GM12892 (cell line): ENCODE measurements around a stretch of chr6.

DNA sequence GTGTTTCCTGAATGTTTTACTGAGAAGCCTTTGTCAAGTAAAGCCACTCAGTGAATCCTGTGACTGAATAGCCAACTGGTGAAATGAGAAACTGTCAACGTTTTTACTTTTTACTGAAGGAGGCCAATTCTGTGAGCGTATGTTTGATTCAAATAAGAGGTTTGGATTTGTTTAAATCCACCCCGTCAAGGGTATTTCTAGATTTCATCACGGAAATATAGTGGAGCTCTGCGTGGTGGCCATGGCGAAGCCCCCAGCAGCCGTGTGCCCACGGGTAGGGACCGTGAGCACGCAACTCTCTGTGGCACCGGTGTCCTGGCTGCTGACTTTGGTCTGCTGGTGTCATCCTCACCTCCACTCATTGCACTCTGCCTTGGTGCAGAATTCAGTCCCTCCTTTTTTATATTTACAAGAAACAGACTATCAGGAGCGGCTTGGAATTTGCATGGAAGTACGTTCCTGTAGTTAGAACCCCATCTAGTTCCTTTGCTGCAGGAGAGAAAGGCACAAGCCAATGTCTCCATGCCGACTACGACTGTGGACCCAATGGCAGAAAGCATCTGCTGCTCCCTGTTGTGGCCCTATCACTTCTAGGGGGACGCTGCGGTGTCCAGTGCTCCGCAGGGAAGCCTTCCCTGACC, 159.8 kb downstream of the DTNBP1 start:
- RRBS: no CpG with 5 or more reads among the region's 18 CpGs

GRCh38 chr6:15510601-15511430, 152.0 kb downstream of the DTNBP1 start:
- RRBS: no CpG with 5 or more reads among the region's 19 CpGs

GRCh38 chr6:15887268-15887893, 224.6 kb upstream of the DTNBP1 start:
- RRBS: no CpG with 5 or more reads among the region's 8 CpGs

GRCh38 chr6:15949383-15949818, 179.5 kb upstream of the MYLIP start:
- RRBS: no CpG with 5 or more reads among the region's 6 CpGs

GRCh38 chr6:15961354-15961699, 167.6 kb upstream of the MYLIP start:
- RRBS: no CpG with 5 or more reads among the region's 3 CpGs

DNA sequence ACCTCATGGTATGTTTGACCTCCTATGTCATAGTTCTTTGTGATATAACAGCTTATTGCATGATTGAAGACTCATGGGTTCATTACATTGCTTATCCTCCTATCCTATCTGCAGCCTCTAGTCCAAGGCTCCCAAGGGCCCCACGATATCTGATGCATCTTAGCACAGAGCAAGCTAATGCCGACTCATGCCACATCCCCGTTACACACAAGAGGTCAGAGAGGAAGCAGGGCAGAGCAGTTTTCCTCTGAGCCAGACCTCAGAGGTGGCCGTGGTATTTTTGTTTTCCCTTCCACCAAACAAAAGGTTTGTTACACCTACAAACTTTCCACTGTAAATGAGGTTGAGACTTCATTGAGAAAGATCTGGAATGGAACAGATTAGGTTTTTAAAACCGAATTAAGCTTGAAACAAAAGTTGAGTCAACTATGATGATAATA, 134.0 kb upstream of the MYLIP start:
- RRBS: no CpG with 5 or more reads among the region's 5 CpGs

DNA sequence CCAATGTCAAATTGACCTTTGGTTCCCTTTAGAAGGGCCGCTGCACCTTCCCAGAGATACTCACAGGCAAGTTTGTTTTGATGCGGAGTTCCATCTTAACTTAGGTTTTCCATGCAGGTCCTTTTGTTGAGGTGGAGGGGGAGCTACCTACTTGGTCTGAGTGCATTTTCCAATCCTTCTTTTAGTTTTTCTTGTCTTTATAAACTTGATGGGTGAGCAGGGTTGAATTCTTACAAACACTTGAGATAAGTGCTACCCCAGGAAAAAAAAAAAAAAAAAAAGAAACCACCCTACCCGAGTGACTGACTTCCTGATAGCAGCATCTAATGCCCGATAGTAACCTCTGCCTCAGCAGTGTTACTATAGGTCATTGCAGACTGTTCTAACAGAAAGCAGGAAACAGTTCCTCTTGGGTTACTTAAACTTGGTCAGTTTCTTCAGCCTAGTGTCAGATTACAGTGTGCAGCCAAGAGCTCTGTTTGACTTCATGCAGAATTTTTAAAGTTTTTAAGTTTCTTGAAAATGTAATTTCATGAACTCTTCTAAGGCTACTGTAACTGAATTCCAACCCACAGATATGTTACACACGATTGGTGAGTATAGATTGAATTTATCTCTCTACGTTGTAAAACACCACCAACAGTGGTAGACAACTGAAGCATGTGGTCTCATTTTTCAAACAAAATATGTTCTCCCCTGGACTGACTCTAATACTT, 2.0 kb downstream of the MYLIP start:
- RRBS: no CpG with 5 or more reads among the region's 6 CpGs

GRCh38 chr6:16416660-16417079, 178.3 kb downstream of the GMPR start:
- RRBS: no CpG with 5 or more reads among the region's 6 CpGs

- RRBS: no CpG with 5 or more reads among the region's 1 CpG
These were observed 235.6 kb downstream of the GMPR start for GRCh38 chr6:16473836-16474528.

DNA sequence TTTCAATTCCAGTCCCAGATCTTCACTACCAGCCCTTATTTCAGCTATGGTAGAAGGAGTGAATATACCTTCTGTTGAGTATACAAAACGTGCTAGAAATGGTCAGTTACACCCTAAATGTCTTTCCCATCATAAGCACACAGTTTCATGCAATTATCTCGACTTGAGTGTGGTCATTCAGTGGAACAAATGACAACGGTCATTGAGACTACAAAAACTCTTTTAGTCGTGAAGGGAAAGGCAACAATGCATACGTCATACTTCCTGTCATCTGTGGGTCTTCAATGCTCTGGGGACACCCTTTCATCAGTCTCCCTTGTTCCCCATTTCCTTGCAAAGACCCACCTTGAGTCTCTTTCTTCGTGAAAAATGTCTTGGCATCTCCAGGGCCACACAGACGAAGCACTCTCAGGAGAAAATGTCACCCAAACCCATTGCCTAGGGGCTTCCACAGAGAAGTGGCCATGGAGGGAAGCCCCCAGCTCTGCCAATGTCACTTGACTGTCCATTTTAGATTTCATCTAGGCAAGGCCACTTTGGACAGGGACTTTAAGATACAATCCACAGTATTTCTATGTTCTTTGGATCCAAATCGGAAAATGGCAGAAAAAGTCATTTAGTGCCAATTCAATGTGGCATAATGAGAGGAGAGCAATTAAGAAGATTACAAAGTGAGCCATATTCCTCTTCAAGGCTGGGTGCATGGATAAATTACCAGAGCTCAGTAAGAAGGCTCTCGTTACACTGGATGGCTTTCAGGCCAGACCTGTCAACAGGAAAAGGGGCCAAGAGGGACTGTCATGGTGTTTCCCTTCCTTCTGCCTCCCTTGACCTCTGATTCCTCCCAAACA, 238.6 kb downstream of the GMPR start:
- RRBS: no CpG with 5 or more reads among the region's 9 CpGs

- RRBS: no CpG with 5 or more reads among the region's 5 CpGs
These were observed 220.3 kb downstream of the ATXN1 start for GRCh38 chr6:16540921-16541315.

- RRBS: no CpG with 5 or more reads among the region's 8 CpGs
These were observed 185.9 kb downstream of the ATXN1 start for GRCh38 chr6:16575200-16575871.

GRCh38 chr6:16689176-16690004, 71.9 kb downstream of the ATXN1 start:
- RRBS: no CpG with 5 or more reads among the region's 5 CpGs

- RRBS: no CpG with 5 or more reads among the region's 10 CpGs
These were observed 49.1 kb downstream of the ATXN1 start for GRCh38 chr6:16712101-16712691.

GRCh38 chr6:16765839-16766701, 4.8 kb upstream of the ATXN1 start:
- RRBS: no CpG with 5 or more reads among the region's 3 CpGs

DNA sequence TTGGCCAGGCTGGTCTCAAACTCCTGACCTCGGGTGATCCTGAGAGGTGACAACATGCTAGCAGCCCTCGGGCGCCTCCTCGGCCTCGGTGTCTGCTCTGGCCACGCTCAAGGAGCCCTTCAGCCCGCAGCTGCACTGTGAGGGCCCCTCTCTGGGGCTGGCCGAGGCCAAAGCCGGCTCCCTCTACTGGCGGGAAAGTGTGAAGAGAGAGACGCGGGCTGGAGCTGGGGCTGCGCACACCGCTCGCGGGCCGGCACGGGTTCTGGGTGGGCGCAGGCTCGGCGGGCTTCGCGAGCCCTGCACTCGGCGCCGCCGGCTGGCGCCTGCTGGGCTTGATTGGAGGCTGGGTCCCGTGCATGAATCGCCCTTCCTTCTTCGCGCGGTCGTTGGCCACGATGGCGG, 80.8 kb upstream of the RBM24 start:
- RRBS: 85% methylated on average over 13 of the region's 36 CpGs

DNA sequence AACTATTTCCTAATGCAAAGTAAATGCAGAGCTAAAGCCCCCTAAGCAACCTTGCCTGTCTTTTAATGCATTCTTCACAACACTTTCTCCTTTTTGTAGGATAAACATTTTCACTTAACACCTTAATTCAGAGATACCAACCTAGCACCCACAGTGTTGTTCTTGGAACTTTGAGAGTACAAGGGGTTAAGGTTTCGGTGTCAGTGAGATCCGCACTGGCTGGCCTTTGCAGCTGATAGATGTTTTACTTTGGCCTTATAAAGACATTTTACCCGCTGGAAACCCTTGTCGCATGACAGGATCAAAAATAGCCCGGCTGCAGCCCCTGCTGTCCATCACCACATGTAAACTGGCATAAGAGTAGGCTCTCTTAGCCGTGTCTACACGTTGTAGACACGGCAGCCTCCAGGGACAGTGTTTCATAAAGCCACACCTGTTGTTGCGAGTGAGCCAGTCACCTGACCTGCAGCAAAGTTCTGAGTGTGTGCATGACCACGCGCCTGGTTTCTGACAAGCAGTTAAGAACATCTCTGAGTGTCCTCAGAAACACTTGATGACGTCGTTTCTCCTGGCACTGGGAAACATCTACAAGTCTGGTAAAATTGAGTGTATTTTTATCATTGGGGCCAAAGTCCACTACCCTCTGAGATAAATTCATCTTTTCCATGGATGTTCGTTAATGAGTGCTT, 8.5 kb downstream of the RBM24 start:
- RRBS: no CpG with 5 or more reads among the region's 14 CpGs

DNA sequence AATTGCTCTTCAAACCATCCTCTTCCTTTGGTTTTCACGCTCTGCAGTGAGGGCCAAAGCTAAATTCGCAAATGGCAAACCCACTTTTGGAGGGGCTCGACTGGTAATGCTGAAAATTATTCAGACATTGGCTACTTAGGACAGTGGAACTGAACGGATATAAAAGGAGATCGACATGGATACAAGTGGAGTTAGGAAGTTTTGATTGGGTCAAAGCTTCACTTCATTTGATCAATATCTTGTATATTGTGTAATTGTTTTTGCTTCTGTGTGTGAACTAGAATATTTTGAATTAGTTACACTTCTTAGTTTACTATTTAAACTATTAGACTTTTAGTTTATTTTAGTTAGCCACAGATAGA, 1.3 kb downstream of the FAM8A1 start:
- RRBS: no CpG with 5 or more reads among the region's 5 CpGs

GRCh38 chr6:17715050-17715466, 8.3 kb upstream of the NUP153 start:
- RRBS: no CpG with 5 or more reads among the region's 2 CpGs

DNA sequence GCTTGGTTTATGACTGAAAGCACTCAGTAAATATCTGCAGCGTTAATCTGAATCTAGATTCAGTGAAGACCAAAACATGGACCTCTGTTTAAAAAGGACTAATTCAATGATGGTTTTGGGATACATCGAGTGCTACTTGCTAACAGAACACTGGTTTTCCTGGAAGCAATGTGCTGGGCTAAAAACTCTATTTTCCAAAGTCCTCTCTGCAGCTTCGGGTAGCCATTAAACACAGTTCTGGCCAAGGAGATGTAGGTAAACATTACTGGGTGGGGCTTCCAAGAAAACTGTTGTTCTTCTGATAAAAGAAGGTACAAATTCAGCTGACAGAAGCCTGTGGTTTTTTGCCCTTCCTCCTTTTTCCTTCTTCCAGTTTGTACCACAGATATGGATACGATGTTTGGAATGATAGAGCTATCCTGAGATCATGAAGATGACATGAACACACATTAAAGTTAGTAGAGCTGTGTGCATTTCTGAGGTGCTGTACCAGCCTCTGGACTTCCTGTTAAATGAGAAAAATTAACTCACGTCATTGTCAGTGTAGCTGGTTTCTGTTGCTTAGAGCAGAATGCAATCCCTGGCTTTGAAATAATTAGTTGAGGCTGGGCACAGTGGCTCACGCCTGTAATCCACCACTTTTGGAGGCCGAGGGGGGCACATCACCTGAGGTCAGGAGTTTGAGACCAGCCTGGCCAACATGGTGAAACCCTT, 136.6 kb upstream of the NUP153 start:
- RRBS: no CpG with 5 or more reads among the region's 7 CpGs